ENCODE measurements around the gene PTX3.

GRCh38 chr3:157088439-157089034, 71.4 kb downstream of the CCNL1 start:
- PRO-cap, 2 experiments, result peak in 2 of 2 experiments; most common plus-strand start chr3:157088806 (in 1); most common minus-strand start chr3:157088622 (in 2)

- PRO-cap, 2 experiments, result no peak in any of the 2 experiments
Observed at GRCh38 chr3:157114915-157115814, 44.8 kb downstream of the CCNL1 start.

DNA sequence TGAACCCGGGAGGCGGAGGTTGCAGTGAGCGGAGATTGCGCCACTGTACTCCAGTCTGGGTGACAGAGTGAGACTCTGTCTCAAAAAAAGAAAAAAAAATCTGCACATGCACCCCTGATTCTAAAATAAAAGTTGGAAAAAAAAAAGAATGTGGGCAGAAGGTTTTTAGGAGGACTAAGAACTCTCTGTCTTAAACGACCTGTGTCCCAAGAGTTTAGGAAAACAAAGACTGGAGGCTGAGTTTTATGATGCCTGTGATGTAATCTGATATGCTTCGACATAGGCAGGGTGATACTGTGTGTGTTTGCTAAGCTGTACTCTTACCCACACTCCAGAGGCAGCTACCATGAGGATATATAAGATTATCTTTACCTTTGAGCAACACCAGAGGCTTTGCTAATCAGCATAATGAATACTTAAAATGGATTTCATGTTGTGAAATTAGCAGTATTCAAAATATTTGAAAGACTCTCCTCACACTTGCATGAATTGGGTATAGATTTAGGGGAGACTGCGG, 34.2 kb downstream of the CCNL1 start:
- PRO-cap, 2 experiments, result no peak in any of the 2 experiments

DNA sequence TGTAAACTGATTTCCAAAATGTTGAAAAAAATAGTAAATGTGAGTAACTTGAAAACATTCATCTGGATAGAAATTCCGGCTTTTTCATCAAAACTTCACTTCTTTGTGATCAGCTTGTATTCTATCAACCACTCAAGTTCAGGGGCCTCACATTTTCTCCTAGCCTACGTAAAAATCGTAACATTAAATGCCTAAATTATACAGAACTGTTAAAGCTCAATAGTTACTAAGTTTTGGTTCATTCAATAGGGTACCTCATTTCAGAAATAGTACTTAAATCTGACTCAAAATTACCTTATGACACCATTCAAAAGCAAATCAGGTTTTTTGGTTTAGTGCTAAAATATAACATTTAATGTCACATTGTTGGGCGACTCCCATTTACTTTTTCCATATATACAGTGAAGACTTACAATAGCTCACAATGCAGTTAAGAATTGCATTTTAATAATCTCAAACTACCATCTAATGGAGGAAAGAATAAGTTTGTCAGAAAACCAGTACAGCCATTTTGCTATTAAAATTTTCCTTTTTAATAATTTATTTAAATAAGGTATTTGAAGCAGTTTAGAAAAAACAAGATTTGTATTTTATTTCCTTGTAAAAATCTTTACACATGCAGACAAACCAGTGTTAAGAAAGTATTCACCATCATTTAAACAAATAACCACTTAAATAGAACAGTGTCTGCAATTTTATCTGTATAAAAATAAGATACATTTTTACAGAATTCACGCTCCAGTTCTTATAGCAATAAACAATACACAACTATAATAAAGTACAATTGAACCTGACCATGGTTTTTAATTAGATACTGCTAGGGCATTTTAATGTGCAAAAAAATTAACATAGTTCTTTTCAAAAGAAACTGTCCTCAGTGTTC, 12.5 kb downstream of the CCNL1 start:
- PRO-cap, 2 experiments, result no peak in any of the 2 experiments

DNA sequence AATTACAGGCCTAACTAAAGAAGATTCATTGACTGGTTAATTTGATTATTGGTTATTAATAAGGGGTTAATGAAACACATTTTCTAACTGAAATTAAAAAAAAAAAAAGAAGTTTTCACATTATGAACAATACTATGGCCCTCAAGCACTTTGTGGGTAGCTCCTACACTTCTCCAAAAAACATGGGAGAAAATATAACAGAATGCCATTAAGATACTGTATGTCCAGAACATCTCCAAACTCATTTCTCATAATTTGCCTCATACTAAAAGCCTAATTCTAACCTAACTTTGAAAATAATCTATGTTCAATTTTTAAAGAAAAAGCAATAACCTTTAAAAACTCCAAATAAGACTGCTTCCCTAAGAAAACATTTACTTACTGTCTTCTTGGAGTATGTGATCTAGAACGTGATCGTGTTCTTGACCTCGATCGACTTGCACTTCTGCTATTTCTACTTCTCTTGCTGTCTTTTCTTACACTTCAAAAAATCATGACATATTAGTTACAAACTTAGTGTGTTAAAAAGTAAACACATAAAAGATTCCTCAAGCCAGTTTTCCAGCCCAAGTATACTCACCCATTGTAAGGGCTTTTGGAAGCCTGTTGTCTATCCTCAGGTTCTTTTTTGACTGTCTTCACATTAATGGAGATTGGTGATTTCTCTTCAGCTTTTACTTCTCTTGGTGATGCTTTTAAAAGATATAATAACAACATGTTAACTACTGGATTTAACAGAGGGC, 10.9 kb downstream of the CCNL1 start:
- PRO-cap, 2 experiments, result no peak in any of the 2 experiments

- PRO-cap, 2 experiments, result no peak in any of the 2 experiments
Observed at GRCh38 chr3:157157264-157158706, 2.2 kb downstream of the CCNL1 start.

DNA sequence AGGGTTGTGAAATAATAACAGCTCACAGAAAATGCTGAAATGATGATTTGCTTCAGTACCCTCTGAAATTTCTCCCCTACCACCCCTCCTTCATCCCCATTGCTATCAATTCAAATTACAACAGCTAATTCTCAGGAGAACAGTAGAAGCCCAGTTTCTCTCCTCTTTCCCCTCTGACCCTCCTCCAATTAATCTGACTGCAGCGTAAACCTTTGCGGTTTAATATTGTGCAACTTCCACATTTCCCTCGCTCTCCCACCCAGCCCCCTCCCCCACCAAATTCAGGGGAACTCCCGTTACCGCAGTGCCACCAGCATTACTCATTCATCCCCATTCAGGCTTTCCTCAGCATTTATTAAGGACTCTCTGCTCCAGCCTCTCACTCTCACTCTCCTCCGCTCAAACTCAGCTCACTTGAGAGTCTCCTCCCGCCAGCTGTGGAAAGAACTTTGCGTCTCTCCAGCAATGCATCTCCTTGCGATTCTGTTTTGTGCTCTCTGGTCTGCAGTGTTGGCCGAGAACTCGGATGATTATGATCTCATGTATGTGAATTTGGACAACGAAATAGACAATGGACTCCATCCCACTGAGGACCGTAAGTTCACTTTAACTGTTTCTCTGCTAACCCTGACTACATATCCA, at the start of gene PTX3:
Gene PTX3, plus strand, starts transcription at position 382 of the 642 bp plus-strand sequence.
- PRO-cap, 2 experiments, result no peak in any of the 2 experiments

- PRO-cap, 2 experiments, result no peak in any of the 2 experiments
Observed at GRCh38 chr3:157499148-157500094, 3.8 kb downstream of the VEPH1 start.

DNA sequence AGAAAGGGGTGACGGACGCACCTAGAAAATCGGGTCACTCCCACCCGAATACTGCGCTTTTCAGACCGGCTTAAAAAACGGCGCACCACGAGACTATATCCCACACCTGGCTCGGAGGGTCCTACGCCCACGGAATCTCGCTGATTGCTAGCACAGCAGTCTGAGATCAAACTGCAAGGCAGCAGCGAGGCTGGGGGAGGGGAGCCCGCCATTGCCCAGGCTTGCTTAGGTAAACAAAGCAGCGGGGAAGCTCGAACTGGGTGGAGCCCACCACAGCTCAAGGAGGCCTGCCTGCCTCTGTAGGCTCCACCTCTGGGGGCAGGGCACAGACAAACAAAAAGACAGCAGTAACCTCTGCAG, 9.6 kb upstream of the GFM1 start:
- PRO-cap, 2 experiments, result no peak in any of the 2 experiments

- PRO-cap, 2 experiments, result no peak in any of the 2 experiments
Observed at GRCh38 chr3:158711732-158712203, 20.5 kb downstream of the RARRES1 start.

- PRO-cap, 2 experiments, result no peak in any of the 2 experiments
Observed at GRCh38 chr3:159604196-159604395, 331.1 kb downstream of the IQCJ-SCHIP1 start.

DNA sequence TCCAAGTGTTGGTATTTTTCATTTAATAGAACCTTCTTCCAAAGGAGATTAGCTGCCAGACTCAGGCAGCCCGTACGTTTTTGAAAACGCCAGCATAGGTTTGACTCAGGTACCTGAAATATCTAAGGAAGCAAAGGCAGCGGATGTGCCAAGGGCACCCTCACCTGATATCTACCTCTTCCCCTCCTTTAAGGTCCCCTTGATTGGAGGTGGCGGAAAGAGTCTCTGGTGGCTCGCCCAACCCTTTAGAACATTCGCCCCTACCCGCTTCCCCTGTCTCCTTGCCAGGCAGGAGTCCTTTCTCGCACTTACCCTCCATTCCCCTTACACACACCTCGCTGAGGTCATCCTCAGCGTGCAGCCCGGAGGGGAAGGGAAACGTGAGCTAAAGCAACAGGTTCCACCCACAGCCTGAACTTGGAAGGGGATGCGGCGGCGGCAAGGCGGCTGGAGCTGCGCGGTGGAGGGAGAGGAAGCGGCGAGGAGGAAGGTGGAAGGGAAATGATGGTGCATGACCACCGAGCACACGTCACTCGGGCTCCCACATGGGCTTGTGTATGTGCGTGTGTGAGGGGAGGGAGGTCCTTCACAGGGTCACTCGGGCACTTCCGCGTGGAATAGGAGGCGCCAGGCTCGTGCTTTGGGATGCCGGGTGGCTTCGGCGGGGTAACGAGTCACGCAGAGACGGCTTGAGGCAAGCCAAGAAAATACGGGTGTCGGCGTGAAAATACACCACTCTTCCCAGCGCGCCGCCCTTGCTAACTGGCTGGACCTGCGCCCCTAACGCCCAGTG, 462.3 kb upstream of the C3orf80 start:
- PRO-cap, 2 experiments, result peak in 1 of 2 experiments; most common plus-strand start position 605 of the sequence (in 1)

DNA sequence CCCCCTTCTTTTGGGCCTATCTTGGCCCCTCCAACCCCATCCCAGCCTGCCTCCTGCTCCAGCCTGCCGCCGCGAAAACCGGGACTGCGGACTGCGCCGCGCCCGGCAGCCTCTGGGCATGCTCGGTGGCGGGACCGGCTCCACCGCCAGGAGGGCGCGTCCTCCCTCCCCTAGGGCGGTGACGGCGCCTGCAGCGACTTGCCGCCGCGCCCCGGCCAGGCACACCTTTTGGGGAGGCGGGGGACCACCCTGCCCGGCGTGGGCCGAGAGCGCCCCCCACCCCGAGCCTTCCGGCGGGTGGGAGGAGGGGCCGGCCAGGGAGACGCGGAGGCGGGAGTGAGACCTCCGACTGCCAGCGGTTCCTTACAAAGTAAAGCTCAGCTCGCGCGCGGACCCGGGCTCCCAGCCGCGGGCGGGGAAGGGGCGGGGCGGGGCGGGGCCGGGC, 461.7 kb upstream of the C3orf80 start:
- PRO-cap, 2 experiments, result peak in 2 of 2 experiments; most common minus-strand start position 367 of the sequence (in 2)

DNA sequence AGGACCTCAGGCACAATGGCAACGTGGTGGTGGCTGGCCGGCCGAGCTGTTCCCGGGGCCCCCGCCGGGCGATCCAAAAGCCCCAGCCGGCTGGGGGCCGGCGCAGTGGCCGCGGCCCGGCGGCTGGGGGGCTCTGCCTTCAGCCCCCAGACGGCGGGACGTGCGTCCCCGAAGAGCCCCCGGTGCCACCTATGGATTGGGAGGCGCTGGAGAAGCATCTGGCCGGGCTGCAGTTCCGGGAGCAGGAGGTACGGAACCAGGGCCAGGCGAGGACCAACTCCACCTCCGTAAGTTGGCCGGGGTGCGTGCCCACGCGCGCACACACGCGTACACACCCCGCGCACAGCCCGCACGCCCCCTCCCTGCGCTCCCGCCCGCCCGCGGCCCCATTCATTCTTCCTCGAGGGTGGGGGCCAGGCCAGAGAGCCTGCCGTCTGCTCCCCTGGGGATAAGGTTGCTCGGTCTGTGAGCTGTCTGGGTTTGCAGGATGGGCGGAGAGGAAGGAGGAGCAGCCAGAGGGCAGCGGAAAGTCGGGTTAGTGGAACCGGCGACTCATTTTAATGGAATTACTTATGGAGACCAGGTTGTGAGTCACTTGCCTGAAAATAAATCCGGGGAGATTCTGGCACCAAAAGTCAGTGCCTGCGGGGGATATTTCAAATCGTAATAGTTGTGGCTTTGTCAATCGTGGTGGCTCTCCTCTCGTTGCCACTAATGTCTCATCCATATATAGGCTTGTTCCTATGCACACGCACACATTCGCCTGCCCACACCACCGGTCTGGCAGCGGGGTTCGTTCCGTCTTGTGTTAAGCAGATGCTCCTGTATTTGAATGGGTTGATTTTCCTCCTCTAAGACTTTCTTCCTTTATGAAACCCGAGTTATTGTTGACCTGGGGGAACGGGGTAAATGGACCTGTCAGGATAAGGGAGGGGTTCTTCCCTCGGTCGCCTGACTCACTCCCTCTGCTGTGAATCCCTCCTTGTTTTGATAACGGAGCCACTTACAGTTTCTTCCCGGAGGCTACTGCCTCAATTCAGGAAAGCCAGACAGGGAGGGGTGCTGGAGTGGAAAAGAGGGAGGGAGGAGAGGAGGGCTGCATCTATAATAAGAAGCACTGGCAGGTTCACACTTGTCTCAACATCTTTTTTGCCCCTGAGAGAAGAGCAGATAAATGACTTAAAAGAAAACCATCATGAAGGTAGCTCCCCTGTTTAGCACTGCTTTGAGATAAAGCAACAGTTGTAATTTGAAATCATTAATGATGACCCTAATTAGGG, 459.9 kb upstream of the C3orf80 start:
- PRO-cap, 2 experiments, result peak in 1 of 2 experiments; most common plus-strand start position 479 of the sequence (in 1); most common minus-strand start position 450 of the sequence (in 1)

DNA sequence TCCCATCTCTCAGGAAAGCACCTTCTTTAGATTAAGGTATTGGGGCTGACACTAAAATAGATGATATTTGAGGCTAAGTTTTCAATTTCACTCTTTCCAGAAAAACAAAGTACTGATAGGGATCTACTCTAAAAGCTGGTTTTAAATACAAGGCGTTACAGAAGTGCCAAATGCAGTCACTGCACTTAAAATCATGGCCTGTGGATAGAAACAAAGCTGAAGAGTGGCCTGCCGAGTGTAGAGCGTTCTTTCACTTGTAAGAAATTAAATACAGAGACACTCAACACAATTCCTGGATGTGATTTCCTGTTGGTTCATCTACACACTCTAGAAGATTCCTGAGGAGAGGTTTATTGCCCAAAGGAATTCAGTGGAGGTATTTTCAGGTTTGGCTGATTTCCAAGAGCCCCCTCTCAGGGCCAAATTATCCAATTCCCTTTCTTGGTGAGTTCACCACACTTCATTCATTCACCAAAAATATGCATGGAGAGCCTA, 437.0 kb upstream of the C3orf80 start:
- PRO-cap, 2 experiments, result peak in 1 of 2 experiments; most common minus-strand start position 239 of the sequence (in 1)

DNA sequence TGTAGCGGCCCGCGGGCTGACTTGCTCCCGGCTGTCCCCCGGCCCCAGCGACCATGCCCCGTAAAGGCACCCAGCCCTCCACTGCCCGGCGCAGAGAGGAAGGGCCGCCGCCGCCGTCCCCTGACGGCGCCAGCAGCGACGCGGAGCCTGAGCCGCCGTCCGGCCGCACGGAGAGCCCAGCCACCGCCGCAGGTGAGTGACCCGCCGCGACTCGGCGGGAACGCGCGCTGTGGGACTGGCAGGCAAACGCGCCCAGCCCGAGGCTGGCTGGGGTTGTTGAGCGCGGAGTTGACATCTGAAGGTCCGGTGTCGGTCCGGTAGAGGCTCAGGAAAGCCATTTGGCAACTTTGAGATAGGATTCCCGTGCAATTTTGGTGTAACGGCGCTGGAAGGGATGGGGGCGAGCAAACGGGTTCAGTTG, 1.3 kb downstream of the SMC4 start:
- PRO-cap, 2 experiments, result no peak in any of the 2 experiments

DNA sequence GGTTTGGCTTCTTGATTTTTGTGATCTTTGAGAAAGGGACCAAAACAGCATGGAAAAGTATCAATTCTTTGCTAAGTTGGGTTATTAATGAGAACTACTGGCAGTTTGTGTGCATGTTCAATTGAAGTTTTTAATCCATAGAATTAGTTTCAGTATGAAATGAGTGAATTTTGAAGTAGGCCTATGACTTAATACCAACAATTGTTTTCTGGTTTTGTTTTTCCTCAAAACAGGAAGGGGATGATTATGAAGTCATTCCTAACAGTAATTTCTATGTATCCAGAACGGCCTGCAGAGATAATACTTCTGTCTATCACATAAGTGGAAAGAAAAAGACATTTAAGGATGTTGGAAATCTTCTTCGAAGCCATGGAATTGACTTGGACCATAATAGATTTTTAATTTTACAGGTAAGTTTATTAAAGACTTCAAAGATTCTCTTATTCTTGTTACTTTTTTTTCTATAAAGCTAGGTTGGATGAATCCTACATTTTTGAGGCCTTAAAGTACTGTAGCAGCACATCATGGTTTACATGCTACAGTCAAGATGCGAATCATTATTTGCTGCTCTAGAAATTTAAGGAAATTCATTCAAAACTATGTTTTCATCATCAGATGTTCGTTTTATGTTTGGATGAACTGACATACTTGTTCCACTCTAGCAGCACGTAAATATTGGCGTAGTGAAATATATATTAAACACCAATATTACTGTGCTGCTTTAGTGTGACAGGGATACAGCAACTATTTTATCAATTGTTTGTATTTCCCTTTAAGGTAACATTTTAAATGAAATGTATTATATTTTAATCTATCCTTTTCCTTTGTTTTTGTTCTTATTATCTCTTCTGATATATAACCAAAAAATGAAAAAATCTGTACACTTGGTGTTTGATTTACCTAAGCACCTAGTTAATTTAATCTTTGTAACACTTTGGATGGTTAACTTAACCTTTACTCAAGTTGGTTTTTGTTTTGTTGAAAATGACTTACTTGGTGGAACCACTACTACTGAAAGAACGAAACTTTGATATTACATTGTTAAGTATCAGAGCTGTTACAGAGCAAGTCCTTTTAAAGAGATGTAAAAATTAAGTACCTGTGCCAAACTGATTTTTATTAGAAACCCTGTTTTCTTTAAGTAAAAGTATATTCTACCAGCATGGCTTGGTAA, 5.0 kb downstream of the SMC4 start:
- PRO-cap, 2 experiments, result no peak in any of the 2 experiments

GRCh38 chr3:160411662-160412476, 12.4 kb downstream of the SMC4 start:
- PRO-cap, 2 experiments, result no peak in any of the 2 experiments

GRCh38 chr3:160423214-160423926, 23.9 kb downstream of the SMC4 start:
- PRO-cap, 2 experiments, result no peak in any of the 2 experiments

GRCh38 chr3:160450269-160450856, 777 bp upstream of the TRIM59 start:
- PRO-cap, 2 experiments, result no peak in any of the 2 experiments

Data from Metastatic Liver Carcinoma in the Adrenal Gland (tissue), 2 donors.